Esophagus muscularis mucosa (tissue), 4 donors: ENCODE results near the genes PLEKHO1 and MINDY1.

- PRO-cap = no peak
- RAMPAGE, long total RNA, 4 experiments = no peak in any of the 4 experiments
These were observed 24.6 kb downstream of the PPIAL4C start for GRCh38 chr1:149608399-149608557.

DNA sequence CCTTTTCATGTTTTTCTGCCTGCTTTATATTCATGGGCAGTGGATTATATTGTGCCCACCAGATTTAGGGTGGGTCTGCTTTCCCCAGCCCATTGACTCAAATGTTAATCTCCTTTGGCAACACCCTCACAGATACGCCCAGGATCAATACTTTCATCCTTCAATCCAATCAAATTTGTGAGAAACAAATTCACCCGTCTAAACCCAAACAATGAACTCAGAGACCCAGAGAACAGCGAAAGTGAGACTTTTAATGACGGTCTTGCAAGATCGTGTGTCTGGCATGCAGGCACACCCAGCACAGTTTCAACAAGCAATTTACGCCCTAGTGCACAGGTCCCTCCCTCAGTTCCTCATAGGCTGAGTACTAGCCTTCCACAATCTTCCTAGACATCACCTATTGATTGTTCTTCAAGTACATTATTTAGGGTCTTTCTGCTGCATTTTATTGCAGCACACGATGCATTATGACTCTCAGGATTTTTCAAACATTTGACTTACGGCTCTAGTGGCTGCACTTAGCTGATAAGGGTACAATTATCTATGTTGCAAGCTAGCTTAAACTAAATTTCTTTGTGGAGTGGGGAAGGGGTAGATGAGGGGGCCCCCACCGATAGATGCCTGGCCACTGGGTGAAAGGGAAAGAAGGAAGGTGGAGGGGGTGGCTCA, 50.0 kb downstream of the PPIAL4C start:
- PRO-cap = no peak
- RAMPAGE, long total RNA, 4 experiments = no peak in any of the 4 experiments

- PRO-cap = no peak
- RAMPAGE, long total RNA, 4 experiments = no peak in any of the 4 experiments
These were observed 42.3 kb upstream of the FCGR1A start for GRCh38 chr1:149740237-149740622.

DNA sequence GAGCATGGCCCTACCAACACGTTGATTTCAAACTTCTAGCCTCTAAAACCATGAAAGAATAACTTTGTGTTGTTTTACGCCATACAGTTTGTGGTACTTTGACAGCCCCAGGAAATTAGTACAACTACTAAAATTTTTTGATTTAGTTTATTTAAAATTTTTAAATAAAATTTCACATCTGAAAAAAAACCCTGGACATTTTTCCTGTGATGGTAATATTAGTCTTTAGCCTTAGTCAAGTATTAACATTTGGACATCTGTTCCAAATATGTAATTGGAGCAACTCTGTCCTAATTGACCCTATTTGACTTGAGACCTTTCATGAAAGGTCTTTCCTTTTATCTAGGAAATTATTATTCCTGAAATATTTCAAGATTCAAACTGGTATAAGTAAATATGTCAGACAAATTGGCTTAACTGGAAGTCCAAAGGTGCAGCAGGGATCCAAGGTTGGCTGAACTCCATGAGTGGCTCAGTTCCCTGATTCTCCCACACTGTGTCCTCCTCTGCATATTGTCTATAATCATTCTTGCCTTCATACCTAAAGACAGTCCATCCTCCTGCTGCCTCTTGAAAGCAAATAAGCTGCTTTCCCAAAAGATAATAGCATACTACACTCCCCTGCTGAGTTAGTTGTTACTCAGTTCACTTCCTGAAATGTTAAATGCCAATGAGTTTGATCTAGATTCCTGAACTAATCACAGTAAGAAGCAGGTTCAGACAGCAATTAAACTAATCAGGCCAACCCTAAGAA, 2.7 kb upstream of the H2AC19 start:
- PRO-cap = no peak
- RAMPAGE, long total RNA, 4 experiments = no peak in any of the 4 experiments

- PRO-cap = no peak
- RAMPAGE, long total RNA, 4 experiments = no peak in any of the 4 experiments
These were observed 2.4 kb downstream of the H2BC21 start for GRCh38 chr1:149884013-149884510.

GRCh38 chr1:150149324-150150378, at the start of gene PLEKHO1:
PLEKHO1 (plus strand) TSS chr1:150149916.
- PRO-cap = bidirectional peak, plus-strand start at chr1:150150106, minus-strand start at chr1:150149793
- RAMPAGE, long total RNA, 4 experiments = start-site peak on the plus strand in 4 of 4 experiments, at chr1:150149655-150150269 at its widest, 6 to 509 reads per replicate

DNA sequence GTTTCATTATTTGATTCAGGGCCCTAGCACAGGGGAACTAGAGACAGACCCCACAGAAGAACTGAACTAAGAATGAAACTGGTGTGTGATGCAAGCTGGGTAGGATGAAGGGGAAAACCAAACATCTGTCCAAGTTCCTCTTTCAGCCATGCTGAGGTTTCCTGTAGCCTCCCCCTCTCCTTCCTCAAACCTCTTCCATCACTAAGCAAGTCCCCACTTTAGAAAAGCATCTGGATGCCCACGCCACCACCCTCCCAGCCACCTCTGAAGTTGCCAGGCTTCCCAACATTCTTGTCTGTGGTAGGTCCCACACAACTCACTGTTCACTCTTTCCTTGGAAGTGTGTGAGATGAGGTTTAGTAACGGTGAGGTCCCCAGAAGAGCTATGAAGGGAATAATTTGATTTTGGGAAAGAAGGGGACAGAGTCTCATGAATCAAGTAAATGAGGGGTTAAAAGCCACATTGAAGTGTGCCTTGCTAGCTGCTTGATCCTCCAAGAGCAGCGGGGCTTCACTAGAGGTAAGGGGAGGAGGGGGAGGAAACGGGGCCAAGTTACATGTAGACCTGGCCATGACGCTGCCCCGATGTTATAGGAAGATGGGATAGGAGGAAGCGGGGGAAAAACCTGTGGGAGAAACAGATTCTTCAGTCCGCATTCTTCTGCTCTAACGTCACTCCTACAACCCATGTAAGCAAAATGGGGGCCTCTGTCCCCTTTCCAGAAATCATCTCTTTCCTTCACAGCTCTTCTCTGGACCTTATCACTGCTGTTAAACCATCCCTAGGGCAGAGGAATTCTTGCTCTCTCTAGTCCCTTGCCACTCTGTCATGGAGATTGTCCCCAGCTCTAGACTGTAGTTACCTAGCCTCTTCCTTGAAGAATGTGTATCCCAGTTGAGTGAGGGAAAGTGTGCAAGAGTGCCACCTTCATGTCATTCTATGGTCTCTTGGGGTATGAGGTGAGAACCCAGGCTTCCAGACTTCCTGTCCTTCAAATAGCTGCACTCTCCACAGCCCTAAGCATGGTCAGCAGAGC, 11.1 kb downstream of the PLEKHO1 start:
- PRO-cap = unidirectional peak, plus-strand start at position 216 of the sequence; unidirectional peak, plus-strand start at position 291 of the sequence
- RAMPAGE, long total RNA, 4 experiments = no peak in any of the 4 experiments

GRCh38 chr1:150161734-150162525, 12.2 kb downstream of the PLEKHO1 start:
- PRO-cap = bidirectional peak, plus-strand start at chr1:150161974, minus-strand start at chr1:150161894; bidirectional peak, plus-strand start at chr1:150162407, minus-strand start at chr1:150162291
- RAMPAGE, long total RNA, 4 experiments = no peak in any of the 4 experiments

DNA sequence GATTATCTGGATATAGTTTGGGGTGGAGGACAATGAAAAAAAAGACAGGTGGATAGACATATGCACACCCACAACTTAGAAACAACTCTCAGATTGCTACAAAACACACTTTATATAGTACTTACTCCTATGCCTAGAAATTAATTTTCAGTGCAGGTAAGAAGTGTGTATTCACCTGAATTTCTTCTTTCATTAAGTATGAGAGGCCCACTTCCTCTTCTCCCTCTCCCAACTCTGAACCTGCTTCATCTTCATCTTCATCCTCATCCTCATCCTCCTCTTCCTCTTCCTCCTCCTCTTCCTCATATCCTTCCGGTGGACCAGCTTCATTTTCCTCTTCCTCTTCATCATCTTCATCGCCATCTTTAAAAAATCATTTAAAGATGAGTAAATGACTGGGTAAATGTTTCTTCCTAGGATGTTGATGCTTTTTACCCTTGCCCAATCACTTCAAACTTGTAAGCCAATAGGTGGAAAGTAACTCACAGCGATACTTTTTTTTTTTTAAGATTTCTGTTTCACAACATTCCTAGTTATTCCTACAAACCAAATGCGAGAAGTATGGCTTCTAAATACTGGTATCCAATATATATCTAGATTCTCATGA, 9.4 kb downstream of the ANP32E start:
- PRO-cap = no peak
- RAMPAGE, long total RNA, 4 experiments = start-site peak on the minus strand in 3 of 4 experiments, centred at positions 278 to 304 of the sequence, 18 to 22 reads per replicate

- PRO-cap = bidirectional peak, plus-strand start at chr1:150560160, minus-strand start at chr1:150560068
- RAMPAGE, long total RNA, 4 experiments = no peak in any of the 4 experiments
These were observed 10.6 kb downstream of the ADAMTSL4 start for GRCh38 chr1:150559620-150560416.

GRCh38 chr1:150567033-150567149, 12.5 kb downstream of the MCL1 start:
- PRO-cap = no peak
- RAMPAGE, long total RNA, 4 experiments = no peak in any of the 4 experiments

GRCh38 chr1:150573756-150574204, 5.6 kb downstream of the MCL1 start:
- PRO-cap = no peak
- RAMPAGE, long total RNA, 4 experiments = no peak in any of the 4 experiments

GRCh38 chr1:150619143-150620498, 9.8 kb downstream of the ENSA start:
- PRO-cap = unidirectional peak, plus-strand start at chr1:150619989; bidirectional peak, plus-strand start at chr1:150620190, minus-strand start at chr1:150620042
- RAMPAGE, long total RNA, 4 experiments = no peak in any of the 4 experiments

DNA sequence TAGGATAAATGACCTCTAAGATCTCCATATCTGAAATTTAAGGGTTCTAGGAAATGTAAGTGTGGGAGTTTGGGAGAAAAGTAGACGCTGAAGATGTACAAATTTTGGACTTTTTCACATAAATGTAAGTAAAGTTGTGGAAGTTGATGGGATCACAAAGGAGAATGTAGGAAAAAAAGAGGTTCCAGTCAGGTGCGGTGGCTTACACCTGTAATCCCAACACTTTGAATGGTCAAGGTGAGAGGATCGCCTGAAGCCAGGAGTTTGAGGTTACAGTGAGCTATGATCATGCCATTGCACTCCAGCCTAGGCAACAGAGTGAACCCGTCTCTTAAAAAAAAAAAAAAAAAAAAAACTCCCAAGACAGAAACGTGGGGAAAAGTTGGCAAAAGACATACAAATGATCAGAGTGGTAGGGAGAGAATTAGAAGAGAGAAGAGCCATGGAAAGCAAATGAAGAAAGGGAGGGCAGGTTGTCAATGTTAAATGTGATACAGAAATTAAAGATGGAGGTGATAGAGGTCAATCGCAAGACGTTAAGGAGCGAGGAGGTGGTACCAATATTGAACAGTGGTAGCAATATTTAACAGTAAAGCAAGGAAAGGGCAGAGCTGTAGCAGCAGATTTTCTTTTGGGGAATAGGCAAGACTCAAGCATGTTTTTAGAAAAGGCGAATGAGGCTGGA, 2.6 kb upstream of the ENSA start:
- PRO-cap = no peak
- RAMPAGE, long total RNA, 4 experiments = no peak in any of the 4 experiments

GRCh38 chr1:150841706-150842054, 33.6 kb upstream of the CTSK start:
- PRO-cap = no peak
- RAMPAGE, long total RNA, 4 experiments = no peak in any of the 4 experiments

DNA sequence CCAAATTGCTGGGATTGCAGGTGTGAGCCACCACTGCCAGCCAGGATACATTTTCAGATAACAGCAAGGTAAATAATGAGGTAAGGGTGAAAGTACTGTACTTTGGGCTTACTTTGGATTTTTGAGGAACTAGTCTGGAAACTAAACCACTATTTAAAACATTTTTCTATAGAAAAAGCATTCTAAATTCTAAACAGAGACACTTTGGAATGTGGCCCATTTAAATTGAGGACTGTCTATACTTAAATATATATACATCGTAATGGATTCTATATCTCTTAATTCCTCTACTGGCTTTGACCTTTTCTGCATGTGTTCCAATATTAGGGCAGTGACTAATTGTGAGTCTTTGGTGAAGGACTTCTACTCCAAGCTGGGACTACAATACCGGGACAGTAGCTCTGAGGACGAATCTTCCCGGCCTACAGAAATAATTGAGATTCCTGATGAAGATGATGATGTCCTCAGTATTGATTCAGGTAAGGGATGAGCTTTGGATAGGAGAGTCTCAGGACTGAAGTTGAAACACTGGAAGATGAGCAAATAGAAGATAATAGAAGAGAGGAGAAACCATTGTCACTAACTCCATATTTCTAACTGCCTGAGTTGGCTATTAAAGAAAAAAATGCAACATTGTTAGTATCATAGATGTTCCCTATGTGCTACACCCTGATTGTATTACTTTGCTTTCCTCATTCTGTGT, 3.6 kb downstream of the SETDB1 start:
- PRO-cap = no peak
- RAMPAGE, long total RNA, 4 experiments = no peak in any of the 4 experiments

DNA sequence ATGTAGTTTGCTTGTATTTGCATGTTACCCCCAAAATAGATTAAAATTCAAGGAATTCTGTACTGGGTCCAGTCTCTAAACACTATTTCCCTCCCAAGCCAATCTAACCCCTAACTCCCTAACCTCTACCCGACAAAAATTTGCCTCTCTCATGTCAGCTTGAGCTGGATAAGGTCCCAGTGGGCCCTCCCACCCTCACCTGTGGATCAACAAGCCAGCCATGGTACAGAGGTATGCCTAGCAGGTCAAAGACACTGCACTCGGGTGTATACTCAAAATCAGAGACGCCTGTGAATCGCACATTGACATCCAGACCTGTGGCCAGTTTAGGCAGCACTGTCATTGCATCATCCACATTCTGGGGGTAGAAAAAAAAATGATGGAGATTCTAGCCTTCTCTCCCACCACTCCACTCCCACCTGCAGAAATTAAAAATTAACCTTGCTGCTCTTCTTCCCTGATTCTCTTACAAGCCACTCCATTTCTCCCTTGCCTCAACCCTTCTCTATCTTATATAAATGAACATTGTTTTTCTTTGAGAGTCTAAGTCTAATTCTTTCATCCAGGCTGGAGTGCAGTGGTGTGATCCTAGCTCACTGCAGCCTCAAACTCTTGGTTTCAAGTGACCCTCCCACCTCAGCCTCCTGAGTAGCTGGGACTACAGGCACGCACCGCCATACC, 6.3 kb downstream of the MINDY1 start:
- PRO-cap = no peak
- RAMPAGE, long total RNA, 4 experiments = no peak in any of the 4 experiments

DNA sequence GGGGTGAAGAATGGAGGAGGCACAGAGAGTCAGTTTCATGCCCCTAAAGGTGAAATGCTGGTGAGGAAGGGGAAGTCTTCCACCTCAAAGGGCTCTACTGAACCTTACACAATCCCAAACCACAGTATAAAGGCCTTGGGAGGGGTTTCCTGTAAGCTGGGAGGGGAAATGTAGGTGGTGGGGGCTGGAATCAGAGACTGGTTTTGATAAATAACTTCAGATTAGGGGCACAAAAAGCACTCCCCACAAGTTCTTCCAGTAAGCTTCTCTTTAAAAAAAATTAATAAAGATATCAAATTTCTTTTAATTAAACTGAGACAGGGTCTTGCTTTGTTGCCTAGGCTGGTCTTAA, 3.4 kb downstream of the MINDY1 start:
- PRO-cap = no peak
- RAMPAGE, long total RNA, 4 experiments = no peak in any of the 4 experiments

DNA sequence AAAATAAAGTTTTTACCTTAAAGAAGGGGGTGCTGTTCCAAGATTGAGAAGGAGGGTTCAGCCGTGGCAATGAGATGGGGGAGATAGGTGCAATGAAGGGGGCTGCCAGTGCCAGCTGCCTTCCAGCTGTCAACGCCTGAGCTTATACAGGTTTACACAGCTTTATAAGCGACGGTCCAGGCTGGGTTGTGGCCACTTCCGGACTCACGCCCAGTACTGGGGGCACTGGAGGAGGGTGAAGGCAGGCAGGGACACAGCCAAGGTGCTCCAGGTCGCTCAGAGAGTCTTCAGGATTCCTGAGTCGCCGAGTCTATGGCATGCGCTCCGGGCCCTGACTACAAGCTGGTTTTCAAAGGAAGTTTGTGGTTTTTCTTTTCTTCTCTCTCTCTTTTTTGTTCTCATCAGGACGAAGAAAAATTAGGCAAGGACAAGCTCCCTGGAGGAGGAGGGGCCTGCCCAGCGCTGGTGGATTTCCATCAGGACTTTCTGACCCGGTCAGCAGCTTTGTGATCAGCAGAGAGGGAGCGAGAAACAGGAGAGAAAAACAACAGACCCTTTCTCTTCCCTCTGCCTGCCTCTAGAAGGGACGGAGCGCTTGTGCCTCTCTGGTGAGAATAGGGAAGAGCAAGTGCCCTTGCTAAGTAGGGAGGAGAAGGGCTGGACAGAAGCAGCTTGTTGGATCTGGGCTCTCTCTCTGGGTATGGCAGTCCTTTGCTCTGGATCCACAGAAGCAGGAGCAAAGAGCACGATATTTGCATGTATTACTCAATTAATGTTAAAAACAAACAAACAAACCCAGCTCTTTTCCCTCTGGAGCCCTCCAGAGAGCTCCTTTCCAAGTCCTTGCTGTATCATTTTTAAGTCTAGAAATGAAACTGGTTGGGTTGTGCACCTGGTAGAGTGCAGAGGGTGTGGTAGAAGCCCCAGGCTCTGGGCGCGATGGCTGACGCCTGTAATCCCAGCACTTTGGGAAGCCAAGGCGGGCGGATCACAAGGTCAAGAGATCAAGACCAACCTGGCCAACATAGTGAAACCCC, at the start of gene MINDY1:
Gene MINDY1 (minus strand): TSS at position 607 of the 1,037 bp plus-strand sequence.
- PRO-cap = bidirectional peak, plus-strand start at position 216 of the sequence, minus-strand start at position 138 of the sequence; bidirectional peak, plus-strand start at position 507 of the sequence, minus-strand start at position 314 of the sequence; bidirectional peak, plus-strand start at position 640 of the sequence, minus-strand start at position 579 of the sequence
- RAMPAGE, long total RNA, 4 experiments = start-site peak on the minus strand in 4 of 4 experiments, centred at positions 143 to 555 of the sequence, 18 to 478 reads per replicate

- PRO-cap = no peak
- RAMPAGE, long total RNA, 4 experiments = no peak in any of the 4 experiments
These were observed 2.3 kb downstream of the C1orf56 start for GRCh38 chr1:151049775-151050278.